UCH-1 (cell line): ENCODE results near the gene FAM131C.

- RRBS: no CpG with 5 or more reads among the region's 5 CpGs
These were observed 69.3 kb upstream of the EFHD2 start for GRCh38 chr1:15340305-15340818.

DNA sequence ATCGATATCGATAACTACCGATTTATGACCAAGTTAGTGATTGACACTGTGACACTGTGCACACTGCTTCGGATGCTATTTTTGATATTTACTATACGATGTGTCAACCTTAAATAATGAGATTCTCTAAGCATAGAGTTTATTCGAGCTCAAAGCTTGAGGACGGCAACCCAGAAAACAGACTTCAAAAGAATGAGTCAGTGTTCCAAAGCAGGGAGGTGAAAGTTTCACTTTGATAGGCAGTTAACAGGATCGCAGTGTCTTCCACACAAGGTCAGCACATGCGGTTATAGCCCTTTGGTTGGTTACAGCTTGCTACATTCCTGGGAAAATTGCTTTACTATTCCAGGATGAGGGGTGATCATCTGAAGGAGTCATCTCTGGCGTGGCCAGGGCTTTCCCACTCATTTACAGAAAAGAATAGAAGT lies 53.6 kb upstream of the EFHD2 start:
- RRBS: no CpG with 5 or more reads among the region's 10 CpGs

DNA sequence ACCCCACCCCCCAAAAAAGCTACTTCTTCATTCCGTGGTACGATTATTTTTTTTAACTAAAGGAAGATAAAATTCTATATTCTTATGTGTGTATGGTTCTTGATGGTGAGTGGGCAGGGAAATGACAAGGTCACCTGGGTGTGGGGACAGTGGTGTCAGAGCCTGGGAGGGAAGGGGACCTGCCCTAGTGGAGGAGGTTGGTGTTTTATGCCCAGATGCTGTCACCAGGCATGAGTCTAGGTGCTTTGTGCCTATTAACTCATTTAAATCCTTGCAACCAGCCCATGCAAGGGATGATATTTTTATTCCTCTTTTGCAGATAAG lies 8.0 kb upstream of the CTRC start:
- RRBS: no CpG with 5 or more reads among the region's 2 CpGs

DNA sequence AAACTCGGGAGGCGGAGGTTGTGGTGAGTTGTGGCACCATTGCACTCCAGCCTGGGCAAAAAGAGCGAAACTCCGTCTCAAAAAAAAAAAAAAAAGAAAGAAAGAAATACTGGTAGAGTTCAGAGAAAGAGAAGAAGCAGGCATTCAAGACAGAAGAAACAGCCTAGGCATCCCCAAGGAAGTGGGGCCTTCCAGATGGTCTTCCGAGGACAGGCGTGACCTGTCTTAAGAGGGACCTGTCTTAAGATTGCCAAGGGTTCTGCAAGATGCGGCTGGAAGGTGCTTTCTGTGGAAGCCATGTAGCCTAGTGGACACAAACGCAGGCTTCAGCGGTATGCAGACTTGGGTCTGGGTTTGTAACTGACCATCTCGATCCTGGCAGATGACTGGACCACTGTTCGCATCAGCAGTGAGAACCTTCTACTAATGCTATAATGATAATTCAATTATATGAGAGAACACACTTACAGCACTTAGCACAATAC lies 5.1 kb downstream of the PLEKHM2 start:
- RRBS: no CpG with 5 or more reads among the region's 11 CpGs

DNA sequence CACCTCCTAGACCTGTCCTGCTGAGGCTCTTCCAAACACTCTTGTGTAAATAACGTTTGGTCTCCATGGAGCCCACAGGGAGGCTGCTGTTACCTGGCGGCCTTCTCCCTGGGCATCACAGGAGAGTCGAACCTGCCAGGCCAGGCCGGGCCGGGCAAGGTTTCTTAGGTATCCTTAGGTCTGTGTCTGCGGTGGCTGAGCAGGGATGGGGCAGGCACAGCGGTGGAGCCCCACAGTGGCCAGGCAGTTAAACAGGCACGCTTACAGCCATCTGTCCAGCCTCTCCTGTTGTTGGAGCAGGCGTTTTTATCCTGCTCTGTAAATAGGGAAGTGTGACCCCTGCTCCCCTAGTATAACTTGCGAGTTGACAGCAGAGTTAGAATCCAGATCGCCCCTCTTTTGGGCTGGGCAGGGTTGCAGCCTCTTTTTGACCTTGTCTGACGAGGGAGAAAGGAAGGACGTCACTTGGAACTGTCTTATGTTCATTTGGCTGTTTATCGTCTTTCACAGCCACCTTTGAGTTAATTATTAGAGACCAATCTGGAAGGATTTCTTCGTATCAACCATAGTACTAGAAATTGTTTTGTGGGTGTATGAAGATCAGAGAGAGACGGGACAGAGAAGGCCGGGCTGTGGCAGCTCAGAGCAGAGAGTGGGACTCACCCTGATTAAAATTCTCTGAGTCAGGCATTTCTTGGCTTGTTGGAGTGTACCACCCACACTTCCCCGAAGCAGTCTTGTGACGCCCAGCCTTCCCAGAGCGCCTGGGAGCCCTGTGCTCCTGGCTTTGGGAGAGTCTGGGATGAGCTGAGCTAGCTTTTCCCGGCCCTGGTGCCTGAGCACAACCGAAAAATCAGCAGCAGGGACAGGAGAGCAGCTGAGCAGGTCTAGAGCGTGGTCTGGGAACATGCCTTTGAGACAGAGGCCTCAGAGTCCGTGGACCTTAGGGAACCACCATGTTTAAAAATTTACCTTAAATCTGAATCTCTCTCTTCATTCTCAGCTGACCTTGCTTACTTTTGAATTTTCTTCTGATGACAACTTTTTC lies 19.3 kb downstream of the PLEKHM2 start:
- RRBS: no CpG with 5 or more reads among the region's 24 CpGs

DNA sequence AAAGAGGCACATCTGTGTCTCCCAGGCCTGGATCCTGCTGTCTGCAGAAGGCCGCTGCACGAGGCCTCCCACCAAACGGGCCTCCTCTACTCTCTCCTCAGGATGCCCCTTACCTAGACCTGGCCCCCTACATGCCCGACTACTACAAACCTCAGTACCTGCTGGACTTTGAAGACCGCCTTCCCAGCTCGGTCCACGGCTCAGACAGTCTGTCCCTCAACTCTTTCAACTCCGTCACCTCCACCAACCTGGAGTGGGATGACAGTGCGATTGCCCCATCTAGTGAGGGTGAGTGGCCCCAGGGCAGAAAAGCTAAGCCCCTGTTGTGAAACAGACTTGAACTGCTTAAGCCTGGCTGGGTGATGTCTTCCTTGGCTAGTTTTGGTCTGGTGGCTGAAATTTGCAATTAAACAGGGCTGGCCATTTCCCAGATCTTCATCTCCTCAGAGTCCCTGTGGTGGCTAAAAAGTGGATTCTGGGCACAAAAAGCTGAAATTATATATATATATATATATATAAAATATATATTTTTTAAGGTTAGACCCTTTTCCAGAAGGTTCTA lies 16.3 kb upstream of the SLC25A34 start:
- RRBS: no CpG with 5 or more reads among the region's 9 CpGs

GRCh38 chr1:15724800-15725727 lies 11.0 kb upstream of the SLC25A34 start:
- RRBS: 80% methylated on average over 4 of the region's 23 CpGs

GRCh38 chr1:15734915-15735811 lies 895 bp upstream of the SLC25A34 start:
- RRBS: no CpG with 5 or more reads among the region's 25 CpGs

GRCh38 chr1:15736822-15737326 lies 816 bp downstream of the SLC25A34 start:
- RRBS: no CpG with 5 or more reads among the region's 10 CpGs

- RRBS: 10% methylated on average over 5 of the region's 26 CpGs
These were observed 1.1 kb upstream of the TMEM82 start for GRCh38 chr1:15740928-15741819.

- RRBS: 90% methylated on average over 3 of the region's 23 CpGs
These were observed 2.1 kb downstream of the FBLIM1 start for GRCh38 chr1:15760274-15761509.

DNA sequence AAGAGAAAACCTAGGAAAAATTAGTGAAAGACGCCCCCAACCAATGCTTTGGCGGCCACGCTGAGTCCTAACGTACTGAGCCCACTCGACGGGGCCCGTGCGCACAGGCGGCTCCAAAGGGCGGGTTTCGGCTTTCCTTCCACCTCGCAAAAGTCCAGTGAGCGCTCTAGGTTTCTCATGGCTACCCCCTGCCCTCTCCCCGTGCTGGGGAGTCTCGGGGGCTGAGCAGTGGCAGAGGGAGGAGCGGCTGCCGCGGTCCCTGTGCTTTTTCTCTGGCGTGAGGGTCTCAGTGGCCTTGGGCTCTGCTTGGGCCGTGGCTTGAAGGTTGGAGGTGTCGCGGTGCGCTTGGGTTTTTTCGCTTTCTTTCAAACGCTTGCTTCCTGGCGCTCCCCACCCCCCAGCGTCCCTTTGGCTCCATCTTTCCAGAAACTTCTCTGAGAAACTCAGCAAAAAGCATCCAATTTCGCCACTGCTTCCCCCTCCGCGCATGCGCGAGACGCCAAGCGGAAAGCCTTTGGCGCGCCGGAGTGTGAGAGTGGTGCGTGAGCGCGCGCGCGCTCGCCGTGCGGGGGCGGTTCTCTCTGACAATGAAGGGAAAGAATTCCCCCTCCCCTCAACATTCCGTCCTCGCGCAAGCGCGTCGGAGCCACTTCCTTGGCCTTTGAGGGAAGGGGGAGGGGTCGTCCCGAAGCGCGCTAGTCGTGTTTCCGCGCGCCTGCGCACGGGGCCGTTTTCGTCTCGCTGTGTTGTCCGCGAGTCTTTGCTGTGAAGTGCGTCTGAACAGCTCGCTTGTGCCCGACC lies 11.9 kb upstream of the SPEN start:
- RRBS: no CpG with 5 or more reads among the region's 71 CpGs

- RRBS: no CpG with 5 or more reads among the region's 2 CpGs
These were observed 6.9 kb upstream of the ZBTB17 start for GRCh38 chr1:15982783-15983302.

DNA sequence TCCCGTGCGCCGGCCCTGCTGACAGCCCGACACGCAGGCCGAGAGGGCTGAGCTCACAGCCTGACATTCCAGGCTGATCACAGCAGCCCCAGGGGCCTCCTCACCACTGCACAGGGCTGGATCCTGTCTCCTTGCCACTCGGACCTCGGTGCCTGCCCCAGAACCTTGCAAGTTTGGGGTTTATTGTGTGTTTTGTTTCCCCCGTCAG lies 222 bp upstream of the HSPB7 start:
- RRBS: no CpG with 5 or more reads among the region's 9 CpGs

- RRBS: 4% methylated on average over 44 of the region's 74 CpGs
These were observed at the start of gene FAM131C for GRCh38 chr1:16073398-16074172. Gene FAM131C (minus strand): TSS chr1:16073651.

GRCh38 chr1:16112943-16113441 lies 39.5 kb upstream of the FAM131C start:
- RRBS: 46% methylated on average over 2 of the region's 7 CpGs

- RRBS: no CpG with 5 or more reads among the region's 6 CpGs
These were observed 12.8 kb upstream of the EPHA2 start for GRCh38 chr1:16168648-16169029.

- RRBS: 27% methylated on average over 7 of the region's 20 CpGs
These were observed 19.9 kb upstream of the EPHA2 start for GRCh38 chr1:16175541-16176408.

DNA sequence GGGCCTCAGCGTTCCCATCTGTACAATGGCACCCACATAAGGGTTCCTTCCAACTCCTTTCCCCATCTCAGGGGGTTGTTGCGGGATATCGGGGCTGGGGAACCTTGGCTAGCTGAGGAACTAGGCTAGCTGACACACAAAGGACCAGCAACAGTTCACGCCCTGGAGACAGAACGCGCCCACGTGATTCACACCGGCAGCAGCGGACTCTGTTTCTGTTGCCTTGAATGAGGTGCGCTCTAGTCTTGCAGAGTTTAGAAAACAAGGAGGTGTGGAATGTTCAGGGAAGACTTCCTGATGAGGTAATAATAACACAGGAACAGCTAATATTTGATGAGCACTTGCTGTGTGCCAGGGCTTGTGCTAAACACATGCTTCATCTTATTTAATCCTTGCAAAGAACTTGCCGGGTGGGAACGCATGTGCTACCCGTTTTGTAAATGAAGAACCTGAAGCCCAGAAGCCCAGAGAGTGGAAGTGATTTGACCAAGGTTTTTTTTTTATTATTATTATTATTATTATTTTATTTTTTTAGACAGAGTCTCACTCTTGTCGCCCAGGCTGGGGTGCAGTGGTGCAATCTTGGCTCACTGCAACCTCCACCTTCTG lies 23.3 kb upstream of the EPHA2 start:
- RRBS: no CpG with 5 or more reads among the region's 14 CpGs

DNA sequence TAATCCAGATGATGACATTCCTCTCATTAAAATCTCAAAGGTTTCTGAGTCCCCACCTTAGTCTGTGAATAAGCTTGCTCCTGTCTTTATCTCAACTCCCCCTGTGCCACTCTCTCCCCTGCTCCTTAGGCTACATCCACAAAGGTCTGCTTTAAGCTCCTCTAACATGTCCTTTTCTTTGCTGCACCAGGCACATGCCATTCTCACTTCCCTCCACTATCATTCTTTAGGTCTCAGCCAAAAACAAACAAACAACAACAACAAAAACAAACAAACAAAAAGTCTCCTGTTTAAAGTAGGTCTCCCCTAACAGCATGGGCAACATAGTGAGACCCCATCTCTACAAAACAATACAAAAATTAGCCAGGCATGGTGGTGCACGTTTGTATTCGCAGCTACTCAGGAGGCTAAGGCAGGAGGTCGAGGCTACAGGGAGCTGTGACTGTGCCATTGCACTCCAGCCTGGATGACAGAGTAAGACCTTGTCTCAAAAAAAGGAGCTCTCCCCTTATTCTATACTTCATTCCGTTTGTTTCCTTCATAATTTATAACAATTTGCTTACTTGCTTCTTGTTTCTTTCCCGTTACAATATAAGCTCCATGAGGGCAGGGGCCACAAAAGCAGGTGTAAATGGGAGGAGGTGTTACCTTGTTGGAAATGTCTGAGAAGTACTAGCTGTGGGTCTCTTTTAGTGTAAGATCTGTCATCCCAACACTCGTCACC lies 52.6 kb upstream of the CPLANE2 start:
- RRBS: no CpG with 5 or more reads among the region's 6 CpGs